CMK (cell line): ENCODE measurements around the gene ATXN7L3B.

DNA sequence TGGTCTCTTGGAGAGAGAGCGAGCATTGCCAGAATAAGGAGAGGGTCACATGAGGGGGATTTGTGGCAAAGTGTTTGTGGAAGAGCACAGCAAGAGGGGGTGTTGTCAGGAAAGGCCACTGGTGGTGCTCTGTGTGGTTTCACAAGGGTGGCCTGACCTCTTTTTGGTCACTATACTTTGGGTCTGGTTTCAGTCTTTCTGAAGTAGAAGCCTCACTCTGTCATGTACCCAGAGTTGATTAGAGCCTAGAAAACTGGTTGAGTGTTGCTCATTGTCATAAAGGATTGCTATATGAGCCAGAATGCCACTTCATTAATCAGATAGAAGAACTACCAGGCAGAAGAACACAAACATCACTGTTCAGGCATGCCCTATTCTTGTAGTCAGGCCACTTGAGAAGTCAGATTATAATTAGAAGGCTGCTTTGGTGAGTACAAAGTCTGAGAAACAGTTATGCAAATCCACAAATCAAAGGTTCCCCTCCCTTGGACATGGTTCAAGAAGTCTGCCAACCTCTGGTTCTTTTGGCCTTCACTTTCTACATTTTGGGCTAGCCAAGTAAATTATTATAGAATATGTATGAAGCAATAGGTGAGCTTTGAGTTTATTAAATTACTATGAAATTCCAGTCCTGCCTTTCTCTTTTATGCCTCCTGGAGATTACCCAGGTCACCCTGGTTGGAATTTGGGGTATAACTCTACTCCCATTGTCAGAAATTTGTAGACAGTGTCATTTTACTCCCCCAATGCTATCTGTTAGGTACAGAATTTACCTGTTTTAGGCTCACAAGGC is 8.5 kb downstream of the TMEM19 start:
- RRBS, result no CpG with 5 or more reads among the region's 1 CpG

DNA sequence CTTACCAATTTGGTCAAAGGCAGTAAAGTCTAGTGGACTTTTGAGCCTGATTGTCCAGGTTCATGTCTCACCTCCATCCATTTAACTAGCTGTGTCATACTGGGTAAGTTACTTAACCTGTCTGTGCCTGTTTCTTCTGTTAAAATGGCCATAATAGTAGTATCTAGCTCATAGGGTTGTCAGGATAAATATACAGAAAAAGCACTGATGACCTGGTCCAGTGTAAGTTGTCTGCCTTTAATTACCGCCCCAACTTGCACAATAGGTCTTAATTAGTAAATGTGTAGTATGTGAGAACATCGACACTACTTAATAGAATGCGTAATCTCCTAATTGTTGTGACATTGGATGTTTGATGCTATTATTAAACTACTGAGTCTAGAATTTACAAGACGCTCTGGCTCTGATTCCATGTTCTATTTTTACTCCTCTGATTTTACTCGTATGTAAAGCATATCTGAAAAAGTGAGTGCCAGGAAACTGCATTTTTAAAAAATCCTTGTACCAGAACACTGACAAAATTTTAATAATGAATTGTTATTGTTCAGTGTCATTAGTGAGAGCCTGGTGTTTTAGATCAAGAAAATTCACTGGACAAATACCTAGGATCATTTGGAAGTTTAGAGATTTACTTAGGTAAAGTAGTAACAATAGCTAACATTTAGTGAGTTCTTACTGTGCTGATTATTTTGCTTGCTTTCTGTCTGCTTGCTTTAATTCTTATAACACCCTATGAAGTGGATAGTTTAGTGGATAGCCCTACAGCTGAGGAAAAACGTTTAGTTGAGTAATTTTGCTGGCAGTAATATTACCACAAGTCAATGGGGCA is 1.7 kb downstream of the RAB21 start:
- RRBS, result no CpG with 5 or more reads among the region's 6 CpGs

- RRBS, result no CpG with 5 or more reads among the region's 1 CpG
Measured at GRCh38 chr12:71761215-71761473, 6.5 kb downstream of the RAB21 start.

- RRBS, result no CpG with 5 or more reads among the region's 4 CpGs
Measured at GRCh38 chr12:71787723-71788634, 33.3 kb downstream of the RAB21 start.

GRCh38 chr12:71791786-71792269 is 37.2 kb downstream of the RAB21 start:
- RRBS, result no CpG with 5 or more reads among the region's 3 CpGs

DNA sequence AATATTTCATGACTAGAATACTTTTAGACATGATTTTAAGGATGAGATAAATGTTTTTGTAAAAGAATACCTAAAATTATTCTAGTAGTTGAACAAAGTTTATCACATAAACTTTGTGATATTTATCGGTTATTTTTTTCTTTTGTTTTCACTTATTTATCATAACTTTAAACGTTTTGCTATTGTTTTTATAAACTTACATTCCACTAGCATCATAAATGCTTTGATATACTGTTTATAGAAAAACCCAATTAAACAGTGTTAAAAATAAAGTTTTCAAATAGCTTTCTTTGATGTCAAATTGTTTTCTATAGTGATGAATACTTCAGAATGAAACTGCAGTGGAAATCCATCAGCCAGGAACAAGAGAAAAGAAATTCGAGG is 41.1 kb upstream of the TPH2 start:
- RRBS, result no CpG with 5 or more reads among the region's 3 CpGs

- RRBS, result no CpG with 5 or more reads among the region's 10 CpGs
Measured at GRCh38 chr12:71947351-71948194, 8.9 kb downstream of the TPH2 start.

- RRBS, result no CpG with 5 or more reads among the region's 5 CpGs
Measured at GRCh38 chr12:72254166-72255464, 17.6 kb upstream of the TRHDE start.

GRCh38 chr12:72747586-72748056 is 475.5 kb downstream of the TRHDE start:
- RRBS, result no CpG with 5 or more reads among the region's 2 CpGs

DNA sequence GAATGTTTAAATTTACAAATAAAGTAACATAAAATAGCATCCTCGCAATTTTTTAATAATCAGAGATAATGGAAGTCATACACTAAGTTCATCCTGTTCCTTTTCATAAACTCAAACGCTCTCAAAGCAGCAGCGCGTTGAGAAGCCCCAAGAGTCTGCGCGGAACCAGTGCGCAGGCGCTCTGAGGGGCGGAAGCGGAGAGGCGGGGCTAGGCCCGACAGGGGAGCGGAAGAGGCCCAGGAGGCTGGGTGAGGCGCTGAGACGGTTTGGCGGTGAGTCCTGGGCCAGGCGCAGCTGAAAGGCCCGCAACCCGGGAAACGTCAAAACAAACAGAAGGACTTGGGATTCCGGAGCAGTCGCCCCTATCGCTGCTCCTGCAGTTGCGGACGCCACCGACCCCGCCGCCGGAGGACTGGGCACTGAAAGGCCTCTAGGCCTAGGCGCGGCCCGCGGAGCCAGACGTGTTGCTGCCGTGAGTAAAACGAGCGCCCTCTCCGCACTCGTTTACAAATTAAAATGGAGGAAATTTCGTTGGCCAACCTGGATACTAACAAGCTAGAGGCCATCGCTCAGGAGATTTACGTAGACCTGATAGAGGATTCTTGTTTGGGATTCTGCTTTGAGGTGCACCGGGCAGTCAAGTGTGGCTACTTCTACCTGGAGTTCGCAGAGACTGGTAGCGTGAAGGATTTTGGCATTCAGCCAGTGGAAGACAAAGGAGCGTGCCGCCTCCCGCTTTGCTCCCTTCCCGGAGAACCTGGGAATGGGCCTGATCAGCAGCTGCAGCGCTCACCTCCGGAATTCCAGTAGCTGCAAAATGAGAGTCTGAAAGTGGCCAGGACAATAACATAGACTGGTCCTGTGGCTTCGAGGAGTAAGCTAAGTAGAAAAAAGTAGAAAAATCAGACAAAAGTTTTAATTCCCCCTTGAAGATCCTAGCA is at the start of gene ATXN7L3B:
Gene ATXN7L3B, plus strand, starts transcription at position 239 of the 941 bp plus-strand sequence.
- RRBS, result 2% methylated on average over 12 of the region's 52 CpGs

- RRBS, result no CpG with 5 or more reads among the region's 4 CpGs
Measured at GRCh38 chr12:75706717-75707239, 195.4 kb upstream of the KRR1 start.

GRCh38 chr12:75724876-75725463 is 213.6 kb upstream of the KRR1 start:
- RRBS, result no CpG with 5 or more reads among the region's 7 CpGs

DNA sequence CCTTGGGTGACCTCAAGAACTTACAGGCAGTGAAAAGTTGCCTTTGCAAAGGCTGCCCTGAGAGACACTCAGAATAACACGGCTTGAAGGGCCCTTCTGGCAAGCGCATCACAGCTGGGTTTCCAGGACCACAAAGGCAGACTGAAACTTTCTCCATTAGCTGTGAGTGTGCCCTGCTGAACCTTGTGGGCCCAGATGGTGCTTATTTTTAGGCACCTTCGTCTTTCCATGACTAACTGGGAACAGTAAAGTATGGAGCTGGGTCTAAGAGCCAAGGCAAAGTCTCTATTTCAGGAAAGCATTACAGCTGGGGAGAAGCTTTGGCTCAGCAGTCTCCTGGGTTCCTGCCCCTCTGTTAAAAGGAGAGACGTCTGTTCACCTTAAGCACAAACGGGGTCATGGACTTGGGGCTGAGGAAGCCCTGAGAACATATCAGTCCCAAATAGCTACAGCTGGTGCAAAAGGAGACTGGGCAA is 271.7 kb upstream of the KRR1 start:
- RRBS, result no CpG with 5 or more reads among the region's 5 CpGs

- RRBS, result no CpG with 5 or more reads among the region's 9 CpGs
Measured at GRCh38 chr12:75913276-75914344, 170.9 kb downstream of the NAP1L1 start.

DNA sequence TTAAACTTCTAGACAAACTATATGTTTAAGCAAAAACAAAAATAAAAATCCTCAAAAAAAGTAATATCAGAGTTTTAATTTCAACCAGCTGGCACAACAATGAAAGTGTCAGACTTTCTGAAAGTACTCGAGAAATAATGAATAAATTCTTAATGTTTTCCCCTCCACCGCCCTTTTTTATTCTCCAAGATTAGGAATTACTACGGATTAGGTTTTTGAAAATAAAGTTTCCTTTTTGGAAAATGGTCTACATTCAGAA is 55.0 kb downstream of the NAP1L1 start:
- RRBS, result no CpG with 5 or more reads among the region's 3 CpGs

DNA sequence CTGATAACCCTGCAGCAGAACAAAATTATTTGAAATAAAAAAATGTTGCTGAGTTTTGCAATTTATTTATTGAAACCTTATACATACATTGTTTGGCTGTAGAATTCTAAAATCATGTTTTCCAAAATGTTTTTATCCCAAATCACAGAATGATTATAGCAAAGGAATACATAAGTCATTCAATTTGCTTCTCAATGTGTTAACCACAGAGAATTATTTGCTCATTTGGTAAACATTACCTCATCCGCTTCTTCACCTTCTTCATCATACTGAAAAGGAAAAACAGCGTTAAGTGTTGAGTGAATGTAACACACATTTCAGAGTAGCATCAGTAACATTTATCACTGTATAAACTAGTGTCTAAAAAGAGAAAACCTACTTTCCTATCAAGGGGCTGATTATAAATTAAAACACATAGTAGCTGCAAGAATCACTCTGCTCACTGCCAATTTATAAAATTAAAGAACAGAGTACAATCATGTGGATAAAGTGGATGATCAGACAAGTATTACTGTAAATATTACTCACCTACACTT is 34.9 kb downstream of the NAP1L1 start:
- RRBS, result no CpG with 5 or more reads among the region's 2 CpGs

- RRBS, result no CpG with 5 or more reads among the region's 5 CpGs
Measured at GRCh38 chr12:76340786-76341213, 7.4 kb downstream of the BBS10 start.

GRCh38 chr12:76422978-76423602 is 74.9 kb upstream of the BBS10 start:
- RRBS, result no CpG with 5 or more reads among the region's 5 CpGs

DNA sequence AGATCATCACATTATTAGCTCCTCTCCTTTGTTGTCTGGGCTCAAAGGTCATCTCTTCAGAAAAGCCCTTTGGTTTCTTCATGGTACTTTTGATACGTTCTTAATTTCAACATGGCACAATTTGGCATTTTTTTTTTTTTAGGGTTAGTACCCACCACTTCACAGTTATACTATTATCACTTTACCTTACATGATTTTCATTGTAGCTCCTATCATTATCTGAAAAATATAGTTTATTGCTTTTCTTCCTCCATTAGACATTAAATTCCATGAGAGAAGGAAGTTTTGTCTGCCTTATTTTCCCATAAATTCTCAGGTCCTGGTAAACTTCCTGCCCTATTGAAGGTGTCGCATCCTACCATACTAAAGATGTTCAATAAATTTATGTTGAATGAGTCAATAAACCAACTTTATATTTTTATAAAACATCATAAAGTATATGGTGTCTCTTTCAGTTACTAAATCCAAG is 104.7 kb upstream of the BBS10 start:
- RRBS, result no CpG with 5 or more reads among the region's 2 CpGs